Measurements from ENCODE around the genes PLPPR2, SWSAP1, RGL3, ZNF763 and ZNF563.

GRCh38 chr19:10872266-10872862 lies 1.0 kb downstream of the CARM1 start:
- PRO-cap: no peak
- RRBS: 5% methylated on average over 8 of the region's 31 CpGs

DNA sequence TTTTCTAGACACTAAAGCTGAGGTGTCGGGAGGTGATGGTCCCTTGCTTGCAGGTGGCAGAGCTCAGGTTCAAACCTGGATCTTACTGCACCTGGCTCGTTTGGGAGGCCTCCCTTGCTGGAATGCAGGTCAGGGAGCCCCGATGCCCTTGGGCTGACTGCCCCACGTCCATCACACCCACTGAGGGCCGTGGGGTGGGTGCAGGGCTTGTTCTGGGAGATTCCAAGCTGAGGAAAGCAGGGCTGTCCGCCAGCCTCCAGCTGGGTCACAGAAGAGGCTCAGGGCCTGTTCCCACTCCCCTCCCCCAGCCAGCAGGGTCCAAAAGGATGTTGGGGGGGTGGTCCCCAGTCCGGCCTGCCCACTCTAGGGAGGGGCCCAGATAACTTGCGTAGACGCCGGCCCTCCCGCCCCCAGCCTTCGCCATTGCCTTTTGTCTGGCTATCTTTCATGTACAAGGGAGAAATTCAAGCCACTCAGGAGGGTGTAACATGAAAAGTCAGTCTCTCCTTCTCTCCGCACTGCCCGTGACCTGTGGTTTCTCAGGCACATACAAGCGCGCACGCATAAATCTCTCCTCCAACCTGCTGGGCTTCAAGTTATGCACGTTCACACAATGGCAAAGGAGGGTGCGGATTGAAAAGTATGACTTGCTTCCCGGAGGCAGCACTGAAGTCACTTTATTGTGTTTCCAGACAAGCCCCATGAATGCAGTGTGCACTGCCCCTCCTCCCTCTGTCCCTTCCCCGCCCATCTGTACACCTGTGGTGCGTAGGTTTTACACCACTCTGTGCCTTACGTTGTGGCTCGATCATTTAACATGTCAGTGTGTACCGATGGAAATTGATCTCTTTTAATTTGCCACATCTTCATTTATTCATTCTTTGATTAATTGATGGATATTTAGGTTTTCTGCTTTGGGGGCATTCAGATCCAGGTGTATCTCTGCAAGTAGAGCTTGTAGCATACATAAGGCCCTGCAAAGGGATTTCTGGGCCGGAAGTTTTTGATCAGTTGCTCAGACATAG lies 20.2 kb downstream of the CARM1 start:
- PRO-cap: no peak
- RRBS: 93% methylated on average over 1 of the region's 26 CpGs

GRCh38 chr19:10900220-10900651 lies 28.2 kb downstream of the YIPF2 start:
- PRO-cap: no peak
- RRBS: no CpG with 5 or more reads among the region's 2 CpGs

DNA sequence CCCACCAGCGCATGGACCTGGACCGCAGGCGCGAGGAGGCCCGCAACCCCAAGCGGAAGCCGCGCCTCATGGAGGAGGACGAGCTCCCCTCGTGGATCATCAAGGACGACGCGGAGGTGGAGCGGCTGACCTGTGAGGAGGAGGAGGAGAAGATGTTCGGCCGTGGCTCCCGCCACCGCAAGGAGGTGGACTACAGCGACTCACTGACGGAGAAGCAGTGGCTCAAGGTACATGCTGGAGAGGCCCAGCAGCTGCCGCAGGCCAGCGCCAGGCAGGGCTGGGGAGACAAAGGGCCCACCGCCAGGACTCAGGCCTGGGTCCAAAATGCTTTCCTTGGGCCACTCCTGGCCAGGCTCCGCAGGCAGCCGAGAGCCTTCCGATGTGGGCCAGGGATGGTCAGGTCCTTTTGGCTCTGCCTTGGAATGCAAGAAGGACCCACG lies 54.3 kb upstream of the LDLR start:
- PRO-cap: no peak
- RRBS: no CpG with 5 or more reads among the region's 27 CpGs

DNA sequence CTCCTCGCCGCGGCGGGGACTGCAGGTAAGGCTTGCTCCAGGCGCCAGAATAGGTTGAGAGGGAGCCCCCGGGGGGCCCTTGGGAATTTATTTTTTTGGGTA lies 179 bp downstream of the LDLR start:
- PRO-cap: no peak
- RRBS: no CpG with 5 or more reads among the region's 6 CpGs

- PRO-cap: no peak
- RRBS: no CpG with 5 or more reads among the region's 41 CpGs
Measured at GRCh38 chr19:11104653-11105840, 15.8 kb downstream of the LDLR start.

DNA sequence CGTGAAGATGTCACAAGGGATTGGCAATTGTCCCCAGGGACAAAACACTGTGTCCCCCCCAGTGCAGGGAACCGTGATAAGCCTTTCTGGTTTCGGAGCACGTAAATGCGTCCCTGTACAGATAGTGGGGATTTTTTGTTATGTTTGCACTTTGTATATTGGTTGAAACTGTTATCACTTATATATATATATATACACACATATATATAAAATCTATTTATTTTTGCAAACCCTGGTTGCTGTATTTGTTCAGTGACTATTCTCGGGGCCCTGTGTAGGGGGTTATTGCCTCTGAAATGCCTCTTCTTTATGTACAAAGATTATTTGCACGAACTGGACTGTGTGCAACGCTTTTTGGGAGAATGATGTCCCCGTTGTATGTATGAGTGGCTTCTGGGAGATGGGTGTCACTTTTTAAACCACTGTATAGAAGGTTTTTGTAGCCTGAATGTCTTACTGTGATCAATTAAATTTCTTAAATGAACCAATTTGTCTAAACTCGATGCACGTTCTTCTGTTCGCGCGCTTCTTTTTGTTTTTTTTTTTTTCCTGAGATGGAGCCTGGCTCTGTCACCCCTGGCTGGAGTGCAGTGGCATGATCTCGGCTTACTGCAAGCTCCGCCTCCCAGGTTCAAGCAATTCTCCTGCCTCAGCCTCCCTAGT lies 22.1 kb downstream of the SPC24 start:
- PRO-cap: no peak
- RRBS: no CpG with 5 or more reads among the region's 16 CpGs

DNA sequence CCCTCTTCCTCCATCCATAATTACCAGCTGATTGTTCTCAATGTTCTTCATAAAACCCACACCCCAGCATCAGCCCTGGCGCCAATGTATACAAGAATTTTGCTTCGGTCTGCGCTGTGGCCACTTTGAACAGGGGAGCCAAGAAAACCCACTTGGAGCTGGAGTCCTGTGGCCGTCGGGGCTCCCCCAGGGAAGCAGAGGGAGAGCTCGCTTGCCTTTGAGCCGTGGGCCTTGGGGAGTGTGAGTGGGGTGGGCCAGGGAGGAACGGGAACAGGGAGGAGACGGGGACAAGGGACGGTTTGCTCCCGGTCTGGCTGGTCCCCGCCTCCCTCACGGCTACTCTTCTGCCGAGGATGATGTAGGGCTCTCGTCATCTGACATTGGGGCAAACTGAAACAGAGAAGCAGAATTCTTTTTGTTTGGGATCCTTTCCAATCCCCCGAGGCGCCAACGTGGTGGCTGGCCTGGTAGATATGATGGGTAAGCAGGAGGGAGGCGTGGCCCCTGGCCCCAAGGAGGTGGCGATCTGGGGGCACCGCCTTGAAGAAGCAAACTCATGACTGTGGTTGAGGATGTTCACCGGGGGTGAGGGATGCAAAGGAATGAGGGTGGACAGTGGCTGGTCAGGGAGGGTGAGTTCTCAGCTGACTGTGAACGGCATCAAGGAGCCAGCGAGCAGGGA lies 10.8 kb upstream of the SPC24 start:
- PRO-cap: no peak
- RRBS: no CpG with 5 or more reads among the region's 24 CpGs

DNA sequence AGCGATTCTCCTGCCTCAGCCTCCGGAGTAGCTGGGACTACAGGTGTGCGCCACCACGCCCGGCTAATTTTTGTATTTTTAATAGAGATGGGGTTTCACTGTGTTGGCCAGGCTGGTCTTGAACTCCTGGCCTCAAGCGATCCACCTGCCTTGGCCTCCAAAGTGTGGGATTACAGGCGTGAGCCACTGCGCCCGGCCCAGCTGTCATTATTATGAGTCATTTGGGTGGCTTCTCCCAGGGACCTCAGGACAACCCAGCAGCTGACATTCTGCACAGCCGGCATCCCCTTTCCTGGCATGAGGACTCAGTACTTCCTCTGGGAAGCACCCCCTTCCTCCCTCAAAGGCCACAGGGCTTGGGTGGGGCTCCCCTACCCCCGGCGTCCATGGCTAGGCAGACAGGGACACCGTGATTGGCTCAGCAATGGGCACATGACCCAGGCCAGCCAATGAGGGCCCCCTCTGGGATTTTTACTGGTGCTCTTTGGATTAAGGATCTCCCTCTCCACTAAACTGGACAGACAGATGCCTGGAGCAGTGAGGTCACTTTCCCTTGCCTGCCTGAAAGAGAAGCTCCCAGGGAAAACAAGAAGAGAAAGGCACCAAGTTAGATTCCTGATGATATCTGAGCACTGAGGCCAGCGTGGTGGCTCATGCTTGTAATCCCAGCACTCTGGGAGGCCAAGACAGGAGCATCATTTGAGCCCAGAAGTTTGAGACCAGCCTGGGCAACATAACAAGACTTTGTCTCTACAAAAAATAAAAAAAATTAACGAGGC lies 6.0 kb downstream of the KANK2 start:
- PRO-cap: no peak
- RRBS: 94% methylated on average over 3 of the region's 15 CpGs

DNA sequence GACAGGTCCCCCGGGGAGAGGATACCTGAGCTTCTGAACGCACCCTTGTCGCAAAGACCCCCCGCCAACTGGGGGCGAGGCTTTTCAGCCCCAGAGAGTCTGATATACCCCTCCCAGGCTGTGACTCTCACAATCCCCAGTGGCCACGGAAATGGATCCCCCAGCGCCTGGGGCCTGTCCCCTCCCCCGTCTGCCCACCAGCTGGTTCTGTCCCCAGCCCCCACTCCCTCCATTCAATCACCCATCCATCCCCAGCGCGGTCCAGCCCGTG lies 868 bp downstream of the DOCK6 start:
- PRO-cap: no peak
- RRBS: no CpG with 5 or more reads among the region's 11 CpGs

- PRO-cap: unidirectional peak, plus-strand start at chr19:11355432
- RRBS: 4% methylated on average over 28 of the region's 63 CpGs
Measured at GRCh38 chr19:11355040-11355994, at the start of gene PLPPR2. Gene PLPPR2, plus strand, starts transcription at chr19:11355432.

- PRO-cap: bidirectional peak, plus-strand start at chr19:11374666, minus-strand start at chr19:11374538; bidirectional peak, plus-strand start at chr19:11375233, minus-strand start at chr19:11374910
- RRBS: 7% methylated on average over 5 of the region's 51 CpGs
Measured at GRCh38 chr19:11374322-11375369, at the start of gene SWSAP1. Gene SWSAP1, plus strand, starts transcription at chr19:11374666.

GRCh38 chr19:11383366-11383967 lies 647 bp downstream of the EPOR start:
- PRO-cap: no peak
- RRBS: 6% methylated on average over 15 of the region's 37 CpGs

DNA sequence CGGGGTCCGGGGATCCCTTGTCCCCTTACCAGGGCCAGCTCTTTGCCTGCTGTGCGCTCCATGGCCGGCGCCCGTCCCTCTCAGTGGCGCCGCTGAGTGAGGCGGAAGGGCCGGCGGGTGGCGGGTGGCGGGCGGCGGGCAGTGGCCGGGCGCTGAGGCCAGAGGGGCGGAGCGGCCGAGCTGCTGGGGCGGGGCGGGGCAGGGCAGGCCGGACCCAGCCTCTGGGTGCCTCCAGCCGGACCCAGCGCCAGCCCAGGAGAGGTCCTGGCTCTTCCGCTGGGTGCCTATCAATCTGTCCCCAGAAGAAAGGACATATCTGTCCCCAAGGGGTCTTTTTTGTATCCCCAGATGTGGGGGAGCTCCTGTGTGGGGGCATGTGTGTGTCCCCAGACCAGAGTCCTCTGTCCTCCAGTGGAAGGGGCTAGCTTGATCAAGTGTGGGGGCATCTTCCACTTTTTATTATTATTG lies at the start of gene RGL3:
RGL3 (minus strand) TSS at position 98 of the 468 bp plus-strand sequence.
- PRO-cap: bidirectional peak, plus-strand start at position 247 of the sequence, minus-strand start at position 98 of the sequence
- RRBS: 11% methylated on average over 22 of the region's 26 CpGs

- PRO-cap: no peak
- RRBS: no CpG with 5 or more reads among the region's 15 CpGs
Measured at GRCh38 chr19:11574584-11575307, 2.7 kb downstream of the ACP5 start.

DNA sequence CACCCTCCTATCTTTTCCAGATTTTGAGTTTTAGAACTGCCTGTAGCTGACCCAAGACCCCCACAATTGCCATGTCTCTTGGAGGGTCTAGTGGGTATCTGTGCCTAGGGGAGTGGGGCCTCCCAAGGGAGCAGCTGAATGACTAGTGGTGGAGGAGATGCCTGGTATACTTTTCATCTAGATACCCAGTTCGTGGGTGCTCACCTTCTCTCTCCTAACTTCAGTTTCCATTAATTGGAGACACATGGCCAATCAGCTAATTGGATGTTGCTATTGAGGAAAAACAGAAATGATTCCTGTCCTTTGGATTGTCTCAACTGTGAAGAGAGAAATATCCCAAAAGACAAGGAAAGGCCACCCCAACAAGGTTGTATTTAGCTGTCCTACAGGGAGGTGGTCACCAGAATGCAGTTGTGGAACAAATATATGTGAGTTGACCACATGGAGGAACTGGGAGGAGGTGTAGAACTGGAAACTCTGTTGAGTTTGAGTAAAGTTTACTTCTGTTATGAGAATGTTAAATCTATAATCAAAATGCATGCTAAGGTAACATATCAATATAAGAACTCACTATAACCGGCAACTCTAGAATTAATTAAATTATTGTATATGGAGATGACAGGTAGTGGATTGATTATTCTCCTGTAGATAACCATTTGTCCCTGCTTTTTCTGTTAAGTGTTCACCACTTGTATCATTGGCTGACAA lies 5.2 kb downstream of the ZNF700 start:
- PRO-cap: no peak
- RRBS: no CpG with 5 or more reads among the region's 2 CpGs

- PRO-cap: bidirectional peak, plus-strand start at chr19:11965054, minus-strand start at chr19:11964909; bidirectional peak, plus-strand start at chr19:11965501, minus-strand start at chr19:11965424
- RRBS: 17% methylated on average over 18 of the region's 57 CpGs
Measured at GRCh38 chr19:11964361-11965795, at the start of gene ZNF763. Gene ZNF763, plus strand, starts transcription at chr19:11965040.

GRCh38 chr19:12293527-12294275 lies 982 bp downstream of the ZNF44 start:
- PRO-cap: bidirectional peak, plus-strand start at chr19:12293995, minus-strand start at chr19:12293938
- RRBS: no CpG with 5 or more reads among the region's 22 CpGs

DNA sequence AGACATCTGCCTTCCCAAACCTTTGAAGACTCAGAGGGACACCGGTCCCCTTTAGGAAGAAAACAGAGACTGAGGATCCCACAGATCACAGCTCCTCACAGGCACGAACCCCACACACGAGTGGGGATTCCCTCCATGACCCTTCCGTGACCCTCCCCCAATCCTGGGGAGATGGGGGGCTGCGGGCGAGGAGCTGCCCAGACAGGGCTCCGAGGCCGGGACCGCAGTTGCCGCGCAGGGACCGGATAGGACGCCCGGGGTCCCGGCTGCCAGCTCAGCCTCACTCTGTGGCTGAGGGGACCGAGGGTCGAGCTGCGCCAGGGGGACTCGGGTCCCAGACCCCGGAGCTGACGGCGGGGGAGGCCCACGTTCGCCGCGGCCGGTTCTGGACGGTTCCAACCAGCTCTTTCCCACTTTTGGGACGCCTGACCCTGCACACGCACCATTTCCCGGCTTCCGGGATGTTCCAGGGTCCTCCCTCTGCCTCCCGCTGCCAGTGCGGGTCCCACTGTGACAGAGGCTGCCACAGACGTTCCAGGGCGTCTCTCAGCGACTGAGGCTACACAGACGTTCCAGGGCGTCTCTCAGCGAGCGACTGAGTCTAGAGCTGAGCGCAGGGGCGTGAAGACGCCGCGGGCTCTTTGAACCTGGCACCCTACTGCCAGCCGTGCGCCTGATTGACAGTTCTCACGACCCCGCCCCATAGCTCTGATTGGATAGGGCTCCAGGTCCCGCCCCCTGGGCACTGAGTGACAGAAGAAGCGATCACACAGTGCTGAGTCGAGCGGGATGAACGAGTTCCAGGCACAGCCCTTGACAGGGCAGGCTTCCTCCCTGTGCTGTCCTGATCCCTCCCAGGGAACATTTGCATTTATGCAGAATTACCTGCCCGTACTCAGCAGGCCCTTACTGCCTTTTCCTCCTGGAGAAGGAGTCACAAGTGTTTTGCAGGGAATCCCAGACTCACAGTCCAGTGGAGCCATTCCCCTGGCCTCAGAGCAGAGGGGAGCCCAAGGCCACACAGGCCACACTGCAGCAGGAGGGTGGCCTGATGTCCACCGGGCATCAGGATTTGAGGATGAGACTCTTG lies at the start of gene ZNF563:
ZNF563 (minus strand) TSS at position 597 of the 1,090 bp plus-strand sequence.
- PRO-cap: unidirectional peak, plus-strand start at position 226 of the sequence; bidirectional peak, plus-strand start at position 796 of the sequence, minus-strand start at position 597 of the sequence
- RRBS: 5% methylated on average over 12 of the region's 57 CpGs

GRCh38 chr19:12439704-12440441 lies 948 bp downstream of the ZNF443 start:
- PRO-cap: bidirectional peak, plus-strand start at chr19:12440303, minus-strand start at chr19:12440069
- RRBS: no CpG with 5 or more reads among the region's 24 CpGs

All from Caco-2 (cell line).